Epithelial cell of alveolus of lung (primary cell): ENCODE measurements around a stretch of chr3.

DNA sequence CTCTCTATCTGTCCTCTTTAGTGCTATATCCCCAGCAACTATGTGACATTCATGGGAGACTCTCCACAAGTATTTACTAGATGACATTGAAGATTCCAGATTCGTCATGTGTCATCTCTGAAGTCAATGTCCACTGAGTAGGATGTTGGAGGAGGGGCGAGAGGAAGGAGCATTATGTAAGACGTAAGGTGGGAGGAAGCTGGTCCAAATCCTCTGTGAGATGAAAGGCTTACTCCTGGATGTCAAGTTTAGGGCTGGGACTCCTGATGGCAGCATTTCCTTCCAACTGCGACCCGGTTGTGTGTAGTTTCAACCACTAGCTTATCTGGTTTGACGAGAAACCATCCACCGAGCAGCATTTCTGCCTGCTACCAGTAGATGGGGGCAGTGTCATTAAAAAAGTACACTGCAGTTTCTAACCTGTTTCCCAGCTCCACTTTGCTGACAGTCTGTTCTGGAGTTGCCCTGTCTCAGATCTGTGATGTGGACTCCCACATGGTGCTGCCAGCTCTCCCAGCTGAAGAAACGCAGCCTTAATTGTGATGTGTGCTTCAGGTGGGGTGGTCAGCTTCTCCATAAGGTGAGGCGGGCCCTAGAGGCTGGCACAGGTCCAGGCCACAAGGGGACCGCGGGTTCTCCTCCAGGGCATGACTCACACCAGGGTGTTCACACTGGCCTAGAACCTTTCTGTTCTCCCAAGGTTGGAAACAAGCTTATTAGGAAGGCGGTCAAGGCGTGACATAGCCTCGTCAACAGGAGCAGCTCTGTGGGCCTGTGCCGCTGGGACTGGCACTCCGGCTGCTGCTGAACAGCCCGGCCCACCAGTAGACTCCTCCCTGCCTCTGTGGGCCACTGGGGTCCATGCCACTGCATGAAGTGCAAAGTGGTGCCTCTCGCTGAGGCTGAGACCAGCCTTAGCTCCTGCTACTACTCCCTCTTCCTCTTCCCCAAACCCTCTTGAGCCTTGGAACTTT lies 3.0 kb upstream of the FAM43A start:
- RAMPAGE, long total RNA = no peak
- RRBS = no CpG with 5 or more reads among the region's 18 CpGs

- RAMPAGE, long total RNA = no peak
- RRBS = no CpG with 5 or more reads among the region's 12 CpGs
Observed at GRCh38 chr3:194877752-194878164, 192.1 kb downstream of the FAM43A start.

GRCh38 chr3:194940051-194940537 lies 254.4 kb downstream of the FAM43A start:
- RAMPAGE, long total RNA = no peak
- RRBS = no CpG with 5 or more reads among the region's 8 CpGs

- RAMPAGE, long total RNA = no peak
- RRBS = no CpG with 5 or more reads among the region's 27 CpGs
Observed at GRCh38 chr3:195119424-195120800, 151.0 kb downstream of the XXYLT1 start.

- RAMPAGE, long total RNA = no peak
- RRBS = under 1% methylated on average over 4 of the region's 21 CpGs
Observed at GRCh38 chr3:195150060-195150983, 120.6 kb downstream of the XXYLT1 start.

- RAMPAGE, long total RNA = no peak
- RRBS = no CpG with 5 or more reads among the region's 8 CpGs
Observed at GRCh38 chr3:195243649-195244117, 27.3 kb downstream of the XXYLT1 start.

DNA sequence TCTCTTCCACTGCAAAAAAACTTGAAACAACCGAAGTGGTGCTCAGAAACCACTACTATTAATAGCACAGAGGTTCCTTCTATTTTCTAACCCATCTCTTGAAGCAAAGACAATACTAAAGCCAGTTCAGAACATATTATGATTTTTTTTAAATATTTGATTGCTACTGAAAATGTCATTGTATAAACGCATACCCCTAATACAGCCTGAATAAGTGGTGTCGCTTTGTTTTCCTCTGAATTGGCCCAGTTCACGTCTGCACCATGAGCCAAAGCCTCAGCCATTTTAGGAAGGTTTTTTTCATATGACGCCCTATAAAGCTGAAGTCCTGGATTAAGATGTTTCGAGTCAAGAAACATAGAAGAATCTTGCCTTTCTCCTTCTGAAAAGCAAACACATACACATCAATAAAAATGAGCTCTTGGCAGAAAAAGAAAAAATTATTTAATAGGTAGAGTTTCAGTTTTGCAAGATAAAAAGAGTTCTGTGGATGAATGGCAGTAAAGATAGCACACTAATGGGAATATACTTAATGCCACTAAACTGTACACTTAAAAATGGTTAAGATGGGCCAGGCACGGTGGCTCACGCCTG lies 21.2 kb upstream of the XXYLT1 start:
- RAMPAGE, long total RNA = no peak
- RRBS = no CpG with 5 or more reads among the region's 8 CpGs

GRCh38 chr3:195551293-195551866 lies 8.3 kb upstream of the PPP1R2 start:
- RAMPAGE, long total RNA = no peak
- RRBS = no CpG with 5 or more reads among the region's 6 CpGs

DNA sequence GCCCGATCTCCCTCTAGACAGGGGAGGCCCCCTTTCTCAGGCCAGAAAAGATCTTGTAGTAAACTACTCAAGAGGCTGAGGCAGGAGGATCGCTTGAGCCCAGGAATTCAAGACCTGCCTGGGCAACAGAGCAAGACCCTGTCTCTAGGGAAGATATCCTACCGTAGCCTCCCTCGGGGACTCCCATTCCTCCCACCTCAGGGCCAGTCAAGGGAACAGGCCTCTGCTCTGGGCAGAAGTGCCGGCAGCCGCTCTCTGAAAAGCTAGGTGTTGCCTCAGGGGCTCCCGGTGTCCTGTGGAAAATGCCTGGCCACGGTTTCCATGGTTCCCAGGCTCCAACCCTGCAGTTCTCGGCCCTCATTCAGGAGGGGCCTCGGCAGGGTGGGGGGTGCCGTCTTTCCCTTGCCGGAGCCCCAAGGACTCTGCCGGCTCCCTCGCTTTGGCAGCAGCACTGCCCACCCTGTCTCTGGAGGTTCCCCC lies 34.0 kb upstream of the APOD start:
- RAMPAGE, long total RNA = no peak
- RRBS = 89% methylated on average over 1 of the region's 14 CpGs

DNA sequence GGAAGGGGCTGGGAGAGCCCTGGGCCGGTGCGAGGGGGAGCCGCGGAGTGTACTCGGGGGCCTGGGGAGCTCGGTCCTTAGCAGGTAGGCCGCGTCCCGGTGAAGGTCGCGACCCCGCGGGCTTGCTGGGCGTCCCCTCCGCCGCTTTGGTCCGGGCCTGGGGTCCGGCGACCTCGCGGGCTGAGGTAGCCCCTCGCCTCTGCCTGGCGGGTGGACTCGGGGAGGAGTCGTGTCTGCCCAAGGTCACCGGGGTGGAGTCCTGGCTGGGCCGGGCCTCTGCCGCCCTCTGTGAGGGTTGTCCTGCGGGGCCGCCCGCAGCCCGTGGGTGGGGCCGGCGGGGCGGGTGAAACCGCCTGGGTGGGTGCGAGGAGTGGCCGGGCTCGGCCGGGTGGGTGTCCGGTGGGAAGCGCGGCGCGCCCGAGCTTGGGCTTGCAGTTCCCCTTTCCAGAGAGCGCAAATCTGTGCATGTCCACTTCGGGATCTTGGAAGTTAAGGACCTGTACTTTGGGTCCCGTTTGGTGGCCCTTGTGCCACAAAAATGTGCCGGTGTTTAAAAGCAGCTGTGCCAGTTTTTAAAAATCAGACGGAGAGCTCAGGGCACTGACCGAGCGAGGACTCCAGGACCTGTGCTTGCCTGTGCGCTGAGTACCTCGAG lies 62.4 kb upstream of the MUC20 start:
- RAMPAGE, long total RNA = no peak
- RRBS = under 1% methylated on average over 6 of the region's 55 CpGs

- RAMPAGE, long total RNA = no peak
- RRBS = no CpG with 5 or more reads among the region's 19 CpGs
Observed at GRCh38 chr3:195683571-195684535, 36.9 kb upstream of the MUC20 start.

GRCh38 chr3:195697682-195698525 lies 22.9 kb upstream of the MUC20 start:
- RAMPAGE, long total RNA = no peak
- RRBS = no CpG with 5 or more reads among the region's 14 CpGs

- RAMPAGE, long total RNA = no peak
- RRBS = no CpG with 5 or more reads among the region's 12 CpGs
Observed at GRCh38 chr3:195823223-195823682, 11.5 kb upstream of the MUC4 start.

GRCh38 chr3:195892517-195893404 lies 15.6 kb downstream of the TNK2 start:
- RAMPAGE, long total RNA = no peak
- RRBS = 4% methylated on average over 4 of the region's 26 CpGs

GRCh38 chr3:195911763-195912371 lies 3.5 kb upstream of the TNK2 start:
- RAMPAGE, long total RNA = no peak
- RRBS = no CpG with 5 or more reads among the region's 9 CpGs

DNA sequence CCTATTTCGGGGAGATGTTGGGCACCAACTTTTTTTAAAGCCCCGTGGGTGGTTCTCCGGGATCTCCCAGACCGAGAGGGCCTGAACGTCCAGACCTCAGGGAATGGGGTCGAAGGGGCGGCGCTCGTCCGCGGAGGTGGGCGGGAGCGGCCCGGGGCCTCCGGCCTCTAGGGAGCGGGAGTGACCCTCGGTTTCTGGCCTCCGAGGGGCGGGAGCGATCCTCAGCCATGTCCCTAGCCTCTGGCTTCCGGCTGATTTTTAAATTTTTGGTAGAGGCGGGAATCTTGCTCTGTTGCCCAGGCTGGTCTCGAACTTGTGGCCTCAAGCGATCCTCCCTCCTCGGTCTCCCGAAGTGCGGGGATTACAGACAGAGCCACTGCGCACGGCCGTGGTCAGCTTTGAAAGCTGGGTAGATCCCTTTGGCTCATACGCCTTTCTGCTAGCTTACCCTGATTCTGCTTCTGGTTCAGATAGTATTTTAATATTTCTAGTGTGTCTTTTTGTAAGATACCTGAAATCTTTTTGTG lies 82.2 kb upstream of the TNK2 start:
- RAMPAGE, long total RNA = no peak
- RRBS = no CpG with 5 or more reads among the region's 31 CpGs

- RAMPAGE, long total RNA = no peak
- RRBS = no CpG with 5 or more reads among the region's 7 CpGs
Observed at GRCh38 chr3:196075012-196075450, 6.9 kb downstream of the TFRC start.

DNA sequence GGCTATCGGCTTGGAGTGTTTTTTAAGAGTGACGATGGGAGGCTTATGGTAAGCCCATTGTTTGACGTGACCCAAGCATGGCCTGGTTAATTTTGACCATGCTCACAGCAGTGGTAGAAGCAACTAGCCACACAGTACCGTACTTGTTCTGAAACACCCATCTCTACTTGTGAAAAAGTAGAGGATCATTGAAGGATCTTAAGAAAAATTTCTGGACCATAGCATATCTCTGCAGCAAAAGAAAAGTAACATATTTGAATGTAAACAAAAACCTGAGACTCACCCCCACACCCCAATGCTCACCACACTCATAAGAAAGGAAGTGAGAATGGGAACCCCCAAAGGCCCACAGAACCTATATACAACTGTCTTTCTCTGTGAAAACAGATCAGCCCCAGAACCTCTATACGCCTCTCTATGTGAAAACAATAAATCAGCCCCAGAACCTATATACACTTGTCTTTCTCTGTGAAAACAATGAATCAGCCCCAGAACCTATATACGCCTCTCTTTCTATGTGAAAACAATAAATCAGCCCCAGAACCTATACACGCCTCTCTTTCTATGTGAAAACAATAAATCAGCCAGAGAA lies 33.8 kb upstream of the TFRC start:
- RAMPAGE, long total RNA = no peak
- RRBS = no CpG with 5 or more reads among the region's 7 CpGs

GRCh38 chr3:196142113-196142912 lies 60.4 kb upstream of the TFRC start:
- RAMPAGE, long total RNA = no peak
- RRBS = no CpG with 5 or more reads among the region's 16 CpGs

DNA sequence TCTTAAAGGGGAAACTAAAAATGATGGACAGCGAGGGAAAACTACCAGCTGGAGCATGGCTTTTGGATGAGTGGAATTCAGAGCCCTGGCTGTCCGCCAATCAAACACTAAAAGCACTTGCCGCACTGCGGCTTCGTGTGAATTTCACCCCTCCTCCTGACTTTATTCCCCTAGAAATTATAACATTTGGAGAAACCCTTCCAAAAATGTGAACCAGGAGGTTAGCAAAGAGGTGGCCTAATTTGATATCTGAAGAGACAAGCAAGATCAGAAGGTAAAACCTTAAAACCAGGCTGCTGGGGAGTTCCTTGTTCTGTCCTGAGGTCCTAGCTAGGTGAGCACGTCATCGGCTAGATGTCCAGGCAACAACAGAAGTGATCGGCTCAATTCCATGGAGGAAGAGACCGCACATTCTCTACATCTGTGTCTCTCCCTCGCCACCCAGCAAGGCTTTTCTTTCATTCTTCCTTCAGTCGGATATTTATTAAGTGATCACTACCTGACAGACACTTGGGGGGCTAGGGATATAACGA lies 1.7 kb downstream of the TM4SF19 start:
- RAMPAGE, long total RNA = no peak
- RRBS = no CpG with 5 or more reads among the region's 12 CpGs